ENCODE measurements around a stretch of chr1.

DNA sequence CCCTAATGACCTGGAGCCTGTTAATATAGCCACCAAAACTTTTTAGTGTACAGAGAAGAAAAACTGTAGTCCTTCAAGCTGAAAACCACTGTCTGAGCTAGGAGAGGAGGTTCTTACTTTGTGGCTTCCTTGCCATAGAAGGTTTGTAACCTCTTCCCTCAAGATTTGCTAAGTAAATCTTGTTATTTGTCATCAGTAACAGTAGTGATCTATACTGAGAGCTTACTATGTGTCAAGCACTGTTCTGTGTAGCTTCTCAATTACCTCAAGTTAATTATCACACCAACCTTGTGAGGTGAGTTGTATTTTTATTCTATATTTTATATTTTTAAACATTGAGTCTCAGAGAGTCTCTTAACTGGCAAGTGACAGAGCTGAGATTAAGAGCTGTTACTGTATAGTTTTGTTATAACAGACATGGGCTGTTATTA lies 21.1 kb upstream of the LRRC8C start:
- CAGE, long polyA plus RNA: no peak

- CAGE, long polyA plus RNA: no peak
- RRBS: no CpG with 5 or more reads among the region's 1 CpG
These were observed 12.2 kb downstream of the LRRC8C start for GRCh38 chr1:89645038-89645684.

GRCh38 chr1:89687109-89687719 lies 54.3 kb downstream of the LRRC8C start:
- CAGE, long polyA plus RNA: no peak

- CAGE, long polyA plus RNA: no peak
- RRBS: no CpG with 5 or more reads among the region's 4 CpGs
These were observed 59.9 kb downstream of the LRRC8C start for GRCh38 chr1:89692683-89693275.

- CAGE, long polyA plus RNA: no peak
- RRBS: no CpG with 5 or more reads among the region's 20 CpGs
These were observed 467 bp upstream of the LRRC8D start for GRCh38 chr1:89820348-89820781.

GRCh38 chr1:89822170-89822490 lies 1.3 kb downstream of the LRRC8D start:
- CAGE, long polyA plus RNA: no peak
- RRBS: no CpG with 5 or more reads among the region's 10 CpGs

GRCh38 chr1:90965977-90966354 lies 55.9 kb downstream of the ZNF644 start:
- CAGE, long polyA plus RNA: no peak
- RRBS: no CpG with 5 or more reads among the region's 6 CpGs

- CAGE, long polyA plus RNA: no peak
- RRBS: no CpG with 5 or more reads among the region's 4 CpGs
These were observed 13.3 kb downstream of the ZNF644 start for GRCh38 chr1:91008482-91008976.

GRCh38 chr1:91160341-91160868 lies 138.6 kb upstream of the ZNF644 start:
- CAGE, long polyA plus RNA: no peak
- RRBS: no CpG with 5 or more reads among the region's 12 CpGs

DNA sequence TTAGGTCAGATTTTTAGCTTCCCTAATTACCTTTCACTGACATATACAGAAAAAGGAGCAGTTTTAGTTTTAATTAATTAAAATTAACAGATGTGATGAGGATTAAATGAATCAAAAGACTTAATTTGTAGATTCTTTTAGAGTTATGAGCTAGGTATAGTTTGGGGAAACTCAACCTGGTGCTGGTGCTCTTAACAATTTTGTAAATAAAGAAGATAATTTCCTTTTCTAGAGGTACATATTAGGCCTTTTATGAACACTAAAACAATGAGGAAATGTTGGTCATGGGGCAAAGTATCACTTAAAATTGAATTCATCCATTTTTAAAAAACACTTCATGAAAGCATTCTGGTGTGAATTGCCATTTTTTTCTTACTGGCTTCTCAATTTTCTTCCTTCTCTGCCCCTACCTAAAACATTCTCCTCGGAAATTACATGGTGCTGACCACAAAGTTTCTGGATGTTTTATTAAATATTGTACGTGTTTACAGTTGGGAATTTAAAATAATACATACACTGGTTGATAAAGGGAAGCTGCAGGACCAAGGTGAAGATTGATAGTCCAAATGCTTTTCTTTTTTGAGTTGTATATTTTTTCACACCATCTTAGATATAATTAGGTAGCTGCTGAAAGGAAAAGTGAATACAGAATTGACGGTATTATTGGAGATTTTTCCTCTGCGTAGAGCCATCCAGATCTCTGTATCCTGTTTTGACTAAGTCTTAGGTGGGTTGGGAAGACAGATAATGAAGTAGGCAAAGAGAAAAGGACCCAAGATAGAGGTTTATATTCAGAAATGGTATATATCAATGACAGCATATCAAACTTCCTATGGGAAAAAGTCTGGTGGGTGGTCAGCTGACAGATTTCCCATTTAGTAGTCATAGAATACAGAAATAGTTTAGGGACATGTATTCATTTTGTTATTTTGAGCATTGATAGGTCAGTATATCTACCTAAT lies 24.3 kb downstream of the CDC7 start:
- CAGE, long polyA plus RNA: no peak
- RRBS: no CpG with 5 or more reads among the region's 4 CpGs

DNA sequence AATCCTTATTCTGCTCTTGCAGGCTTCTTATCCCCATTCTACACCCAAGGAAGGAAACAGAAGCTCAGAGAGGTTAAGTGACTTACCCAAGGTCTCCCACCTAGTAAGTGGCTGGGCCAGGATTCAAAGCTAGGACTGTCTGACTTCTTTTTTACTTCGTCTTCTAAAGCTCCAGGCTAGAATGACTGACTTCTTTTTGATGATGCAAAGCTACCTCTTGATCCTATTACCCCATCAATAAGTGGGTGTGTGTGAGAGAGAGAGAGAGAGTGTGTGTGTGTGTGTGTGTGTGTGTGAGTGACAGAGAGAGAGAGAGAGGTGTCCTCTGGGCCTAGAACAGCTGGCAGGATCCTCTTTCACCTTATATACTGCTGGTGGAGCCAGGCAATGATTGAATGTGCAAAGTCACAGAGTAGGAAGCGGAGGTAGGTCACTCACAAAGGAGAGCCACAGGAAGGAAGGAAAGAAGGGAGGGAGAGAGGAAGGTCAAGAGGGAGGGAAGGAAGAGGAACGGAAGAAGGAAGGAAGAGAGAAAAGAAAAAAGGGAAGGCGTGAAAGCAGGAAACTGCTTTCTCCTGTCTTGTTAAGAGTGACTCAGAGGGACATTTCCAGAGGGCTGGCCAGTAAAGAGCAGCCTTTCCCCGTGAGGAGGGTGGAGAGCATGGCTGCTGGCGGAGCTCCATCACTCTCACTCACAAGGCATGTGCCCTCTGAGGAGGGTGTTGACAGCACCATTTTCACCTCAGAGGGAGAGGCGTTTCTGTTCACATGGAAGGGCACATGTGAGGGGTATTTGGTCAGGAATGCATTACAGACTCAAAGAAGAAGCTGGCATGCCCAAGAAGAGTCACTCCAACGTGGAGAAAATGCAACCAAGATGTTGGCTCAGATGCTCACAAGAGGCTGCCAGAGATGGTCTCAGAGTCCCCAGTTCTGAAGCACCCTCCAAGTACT lies 69.0 kb downstream of the CDC7 start:
- CAGE, long polyA plus RNA: no peak
- RRBS: no CpG with 5 or more reads among the region's 8 CpGs

GRCh38 chr1:91591715-91591944 lies 91.0 kb downstream of the CDC7 start:
- CAGE, long polyA plus RNA: no peak

DNA sequence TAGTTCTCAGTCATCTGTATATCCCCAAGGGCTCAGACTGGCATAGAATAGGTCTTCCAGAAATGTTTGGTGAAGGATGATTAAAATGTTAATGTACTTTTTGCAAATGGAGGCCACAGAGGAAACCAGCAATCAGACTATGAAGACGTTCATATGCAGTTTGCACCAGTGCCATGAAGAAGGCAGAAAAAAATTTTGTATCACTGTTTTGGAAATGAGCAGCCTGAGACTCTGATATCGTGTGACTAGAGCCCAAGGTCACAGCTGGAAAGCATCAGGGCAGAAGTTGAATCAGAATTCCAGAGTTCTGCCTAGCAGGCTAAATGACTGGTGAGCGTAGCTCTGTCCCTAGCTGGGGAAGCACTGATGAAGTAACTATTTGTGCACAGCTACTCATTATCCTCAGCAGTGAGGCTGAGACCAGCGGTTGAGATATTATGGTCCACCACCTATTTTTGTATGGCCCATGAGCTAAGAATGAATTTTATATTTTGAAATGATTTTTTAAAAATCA lies 186.4 kb downstream of the TGFBR3 start:
- CAGE, long polyA plus RNA: no peak
- RRBS: no CpG with 5 or more reads among the region's 4 CpGs

- CAGE, long polyA plus RNA: no peak
- RRBS: no CpG with 5 or more reads among the region's 4 CpGs
These were observed 178.2 kb downstream of the TGFBR3 start for GRCh38 chr1:91707586-91708291.

DNA sequence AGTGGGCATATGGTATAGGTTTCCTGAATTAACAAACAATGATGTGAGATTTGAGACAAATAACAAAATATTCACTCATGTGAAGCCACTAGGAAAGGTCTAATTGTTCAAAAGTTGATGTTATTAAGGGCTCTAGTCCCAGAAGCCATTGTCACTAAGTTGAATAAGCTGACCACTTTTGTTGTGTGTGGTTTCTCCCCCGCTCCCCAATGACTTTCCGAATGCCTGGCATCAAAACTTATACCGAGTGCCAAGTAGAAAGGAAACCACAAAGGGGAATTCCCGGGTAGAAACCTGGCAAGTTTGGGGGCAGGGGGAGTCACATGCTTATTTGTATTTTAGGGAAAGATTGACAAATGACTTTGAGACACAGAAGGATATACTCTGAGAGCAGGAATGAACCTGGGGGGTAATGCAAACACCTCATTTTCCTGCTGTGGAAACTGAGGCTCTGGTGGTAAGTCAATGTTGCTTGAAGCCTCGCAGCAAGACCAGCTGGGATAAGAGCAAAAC lies 154.1 kb downstream of the TGFBR3 start:
- CAGE, long polyA plus RNA: no peak
- RRBS: no CpG with 5 or more reads among the region's 5 CpGs

DNA sequence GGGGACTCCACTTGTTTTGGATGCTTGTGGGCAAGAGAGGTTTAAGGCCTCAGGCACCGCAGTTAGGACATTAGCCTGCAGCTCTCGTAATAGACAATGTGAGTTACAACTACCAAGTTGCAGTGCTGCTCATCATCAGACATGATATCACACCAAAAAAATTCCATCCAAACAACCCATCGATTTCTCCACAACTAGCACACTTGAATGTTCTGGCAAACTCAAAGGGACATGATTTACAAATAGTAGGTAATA lies 128.2 kb downstream of the TGFBR3 start:
- CAGE, long polyA plus RNA: no peak
- RRBS: no CpG with 5 or more reads among the region's 3 CpGs

DNA sequence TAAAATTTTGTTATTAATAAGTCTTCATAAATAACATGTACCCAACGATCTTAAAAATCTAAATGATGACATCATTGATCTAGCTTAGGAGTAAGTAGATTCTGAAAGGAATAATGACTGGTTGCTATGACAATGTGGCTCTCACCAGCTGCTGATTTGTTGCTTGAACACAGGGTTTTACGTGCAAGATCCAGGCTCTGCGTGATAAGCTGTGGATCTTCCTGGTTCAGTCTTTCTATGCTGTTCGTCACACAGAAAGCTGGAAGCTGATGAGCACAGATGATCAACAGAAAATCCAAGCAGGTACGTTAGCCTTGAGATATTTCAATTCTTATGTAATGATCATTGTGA lies 49.0 kb upstream of the C1orf146 start:
- CAGE, long polyA plus RNA: no peak
- RRBS: no CpG with 5 or more reads among the region's 5 CpGs

DNA sequence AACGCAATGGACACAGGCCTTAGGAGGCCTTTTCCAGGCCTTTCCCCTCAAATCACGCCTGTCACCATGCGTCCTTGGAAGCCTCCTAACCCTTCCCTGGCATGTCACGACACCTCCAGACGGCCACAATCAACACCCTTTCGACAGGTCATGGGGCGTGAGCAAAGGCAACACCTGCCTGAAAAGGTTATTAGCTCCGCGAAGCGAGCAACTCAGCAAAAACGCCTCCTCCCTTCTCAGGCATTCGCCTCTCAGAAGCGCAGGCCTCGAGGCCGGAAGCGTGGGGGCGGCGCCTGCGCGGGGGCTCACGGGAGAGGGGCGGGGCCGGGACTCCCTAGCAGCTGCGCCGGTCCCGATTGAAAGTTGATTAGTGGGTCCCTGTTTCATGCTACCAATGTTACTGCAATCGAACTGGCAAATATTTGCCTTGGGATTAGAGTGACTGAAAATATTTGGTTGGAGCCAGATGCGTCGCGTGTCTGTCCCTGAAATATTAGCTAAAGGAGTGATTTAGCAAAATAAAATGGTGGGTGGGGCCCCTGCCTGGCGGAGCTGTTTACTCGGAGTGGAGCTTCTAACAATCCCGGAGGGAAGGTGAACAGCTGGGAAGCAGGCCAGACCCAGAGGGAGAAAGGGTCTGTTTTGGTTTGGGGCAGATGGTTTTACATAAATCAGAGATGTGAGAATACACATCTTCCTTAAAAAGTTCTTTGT lies 44.9 kb downstream of the GFI1 start:
- CAGE, long polyA plus RNA: no peak
- RRBS: 36% methylated on average over 6 of the region's 33 CpGs

DNA sequence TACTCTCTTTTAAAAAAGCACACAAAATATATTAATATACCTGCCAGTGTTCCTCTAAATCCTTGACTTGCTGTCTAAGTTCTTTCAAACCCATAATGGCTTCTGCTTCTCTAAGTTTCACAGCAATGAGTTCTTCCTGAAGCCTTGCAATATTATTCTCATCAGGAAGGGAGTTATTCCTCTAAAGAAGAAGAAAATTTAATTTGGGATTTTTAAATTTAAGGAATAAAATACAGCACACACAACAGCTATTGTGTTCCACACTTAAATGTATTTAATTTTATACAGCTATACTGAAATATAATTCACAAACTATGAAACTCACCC lies 139.0 kb upstream of the GFI1 start:
- CAGE, long polyA plus RNA: no peak

- CAGE, long polyA plus RNA: no peak
- RRBS: no CpG with 5 or more reads among the region's 13 CpGs
These were observed 1.4 kb downstream of the EVI5 start for GRCh38 chr1:92783554-92783945.

All from osteoblast (primary cell).